Measurements from ENCODE around the gene CRYBB2.

- PRO-cap, 4 experiments = no peak in any of the 4 experiments
- RAMPAGE, long total RNA, 2 experiments = no peak in any of the 2 experiments
- RRBS = no CpG with 5 or more reads among the region's 5 CpGs
Observed at GRCh38 chr22:24950184-24950615, 2.3 kb upstream of the KIAA1671 start.

DNA sequence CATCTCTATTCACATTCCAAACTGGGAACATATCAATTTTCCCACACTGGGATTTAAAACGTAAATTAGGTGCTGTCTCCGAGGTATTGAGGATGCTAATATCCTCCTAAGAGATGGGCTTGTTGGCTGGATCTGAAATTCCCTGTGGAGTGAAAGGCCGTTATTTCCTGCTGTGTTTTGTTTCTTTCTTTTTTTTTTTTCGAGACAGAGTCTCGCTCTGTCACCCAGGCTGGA lies 32.6 kb downstream of the KIAA1671 start:
- PRO-cap, 4 experiments = no peak in any of the 4 experiments
- RAMPAGE, long total RNA, 2 experiments = no peak in any of the 2 experiments
- RRBS = no CpG with 5 or more reads among the region's 5 CpGs

GRCh38 chr22:25058273-25059141 lies 106.0 kb downstream of the KIAA1671 start:
- PRO-cap, 4 experiments = no peak in any of the 4 experiments
- RAMPAGE, long total RNA, 2 experiments = no peak in any of the 2 experiments
- RRBS = no CpG with 5 or more reads among the region's 12 CpGs

DNA sequence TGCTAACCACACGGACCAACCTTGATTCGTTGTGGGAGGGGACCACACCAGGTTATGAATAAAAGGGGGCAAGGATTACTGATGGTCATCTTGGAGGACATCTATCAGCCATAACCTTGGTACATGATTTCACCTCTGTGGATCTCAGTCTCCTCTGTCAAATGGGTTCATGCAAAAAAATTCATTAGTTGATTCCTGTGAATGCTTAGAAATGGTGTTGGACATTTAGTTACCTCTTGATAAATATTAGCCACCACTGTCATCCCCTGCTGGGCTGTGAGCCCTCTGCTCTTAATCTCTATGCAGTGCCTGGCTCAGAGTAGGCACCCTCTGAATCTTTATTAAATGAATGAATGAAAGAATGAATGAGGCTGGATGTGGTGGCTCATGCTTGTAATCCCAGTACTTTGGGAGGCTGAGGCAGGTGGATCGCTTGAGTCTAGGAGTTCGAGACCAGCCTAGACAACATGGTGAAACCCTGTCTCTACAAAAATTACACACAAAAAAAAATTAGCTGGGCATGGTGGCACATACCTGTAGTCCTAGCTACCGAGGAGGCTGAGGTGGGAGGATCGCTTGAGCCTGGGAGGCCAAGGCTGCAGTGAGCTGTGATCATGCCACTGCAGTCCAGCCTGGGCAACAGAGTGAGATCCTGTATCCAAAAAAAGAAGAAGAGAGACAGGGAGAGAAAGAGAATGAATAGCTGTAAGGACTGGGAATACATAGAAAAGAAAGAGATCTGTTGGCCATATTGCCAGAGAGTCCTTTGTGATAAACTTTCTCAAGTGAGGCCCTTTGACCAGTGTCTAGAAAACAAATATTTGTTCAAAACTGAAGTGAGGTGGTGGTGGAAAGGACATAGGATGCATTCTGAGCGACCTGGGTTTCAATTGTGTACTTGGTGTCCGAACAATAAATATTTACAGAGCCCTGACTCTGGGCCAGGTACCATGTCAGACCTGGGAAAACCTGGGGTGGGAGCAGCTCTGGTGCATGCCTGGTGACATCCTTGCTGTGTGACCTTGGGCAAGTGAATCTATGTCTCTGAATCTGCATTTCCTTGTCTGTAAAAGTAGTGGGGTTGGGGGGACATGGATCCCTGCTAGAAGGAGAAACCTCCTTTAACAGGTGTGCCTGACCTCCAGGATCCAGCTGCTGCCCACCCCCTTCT lies 89.8 kb upstream of the CRYBB3 start:
- PRO-cap, 4 experiments = no peak in any of the 4 experiments
- RAMPAGE, long total RNA, 2 experiments = no peak in any of the 2 experiments
- RRBS = no CpG with 5 or more reads among the region's 8 CpGs

GRCh38 chr22:25112077-25112491 lies 87.6 kb upstream of the CRYBB3 start:
- PRO-cap, 4 experiments = no peak in any of the 4 experiments
- RAMPAGE, long total RNA, 2 experiments = no peak in any of the 2 experiments
- RRBS = no CpG with 5 or more reads among the region's 17 CpGs

GRCh38 chr22:25166979-25167536 lies 32.6 kb upstream of the CRYBB3 start:
- PRO-cap, 4 experiments = no peak in any of the 4 experiments
- RAMPAGE, long total RNA, 2 experiments = no peak in any of the 2 experiments
- RRBS = no CpG with 5 or more reads among the region's 8 CpGs

- PRO-cap, 4 experiments = no peak in any of the 4 experiments
- RAMPAGE, long total RNA, 2 experiments = no peak in any of the 2 experiments
- RRBS = no CpG with 5 or more reads among the region's 8 CpGs
Observed at GRCh38 chr22:25219537-25219891, at the start of gene CRYBB2. Gene CRYBB2, plus strand, starts transcription at chr22:25219639.

DNA sequence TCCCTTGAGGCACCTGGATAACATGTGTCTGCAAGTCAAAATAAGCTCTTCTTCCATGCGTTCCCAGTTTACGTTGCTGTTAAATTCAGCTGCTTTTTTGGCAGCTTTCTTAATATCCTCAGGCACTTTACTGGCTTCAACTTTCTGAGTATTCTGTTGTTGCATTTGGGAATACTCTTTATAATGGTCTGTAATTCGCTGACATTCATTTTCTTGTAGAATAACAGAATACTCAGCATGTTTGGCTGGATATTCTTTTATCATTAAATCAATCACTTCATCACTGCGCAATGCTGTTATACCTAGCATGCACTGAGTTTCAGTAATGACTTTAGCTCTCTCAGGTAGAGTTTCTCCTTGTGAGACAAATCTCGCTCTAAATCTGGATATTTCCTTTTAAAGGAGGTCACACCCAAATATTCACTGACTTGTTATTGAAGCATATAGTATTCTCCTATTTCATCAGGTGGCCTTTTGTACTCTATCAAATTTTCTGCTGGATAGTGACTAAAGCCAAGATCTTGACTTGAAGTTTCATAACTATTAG lies 130.5 kb downstream of the CRYBB2 start:
- PRO-cap, 4 experiments = no peak in any of the 4 experiments
- RAMPAGE, long total RNA, 2 experiments = no peak in any of the 2 experiments
- RRBS = no CpG with 5 or more reads among the region's 5 CpGs

- PRO-cap, 4 experiments = no peak in any of the 4 experiments
- RAMPAGE, long total RNA, 2 experiments = no peak in any of the 2 experiments
- RRBS = no CpG with 5 or more reads among the region's 7 CpGs
Observed at GRCh38 chr22:25357520-25358045, 138.1 kb downstream of the CRYBB2 start.

DNA sequence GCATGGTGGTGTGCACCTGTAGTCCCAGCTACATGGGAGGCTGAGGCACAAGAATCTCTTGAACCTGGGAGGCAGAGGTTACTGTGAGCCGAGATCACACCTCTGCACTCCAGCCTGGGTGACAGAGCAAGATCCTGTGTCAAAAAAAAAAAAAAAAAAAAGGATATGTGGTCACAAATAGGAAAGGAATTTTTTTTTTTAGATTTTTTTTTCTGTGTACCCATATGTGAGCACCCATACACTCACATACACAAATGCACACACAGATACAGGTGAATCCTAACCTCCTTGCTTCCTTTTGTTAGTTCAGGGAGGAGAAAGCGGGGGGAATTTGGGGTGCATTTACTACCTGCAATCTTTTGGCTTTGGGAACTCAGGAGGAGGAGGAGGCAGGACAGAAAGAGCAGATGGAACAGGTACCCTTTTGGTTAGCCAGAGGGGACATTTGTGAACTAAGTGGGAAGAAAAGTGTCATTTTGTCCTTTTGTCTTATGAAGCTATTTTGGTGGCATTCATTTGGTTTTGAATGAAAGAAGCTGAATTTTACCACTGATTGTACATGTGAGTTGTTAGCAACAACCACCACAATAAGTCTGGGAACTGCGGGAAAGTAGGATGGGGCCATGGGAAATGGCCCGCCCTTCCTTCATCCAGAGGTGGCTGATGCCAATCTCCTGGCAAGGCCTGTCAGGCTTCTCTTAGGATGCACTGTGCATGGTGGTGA lies 92.9 kb upstream of the GRK3 start:
- PRO-cap, 4 experiments = no peak in any of the 4 experiments
- RAMPAGE, long total RNA, 2 experiments = no peak in any of the 2 experiments
- RRBS = no CpG with 5 or more reads among the region's 4 CpGs

GRCh38 chr22:25565348-25565815 lies 907 bp downstream of the GRK3 start:
- PRO-cap, 4 experiments = no peak in any of the 4 experiments
- RAMPAGE, long total RNA, 2 experiments = no peak in any of the 2 experiments
- RRBS = no CpG with 5 or more reads among the region's 20 CpGs

DNA sequence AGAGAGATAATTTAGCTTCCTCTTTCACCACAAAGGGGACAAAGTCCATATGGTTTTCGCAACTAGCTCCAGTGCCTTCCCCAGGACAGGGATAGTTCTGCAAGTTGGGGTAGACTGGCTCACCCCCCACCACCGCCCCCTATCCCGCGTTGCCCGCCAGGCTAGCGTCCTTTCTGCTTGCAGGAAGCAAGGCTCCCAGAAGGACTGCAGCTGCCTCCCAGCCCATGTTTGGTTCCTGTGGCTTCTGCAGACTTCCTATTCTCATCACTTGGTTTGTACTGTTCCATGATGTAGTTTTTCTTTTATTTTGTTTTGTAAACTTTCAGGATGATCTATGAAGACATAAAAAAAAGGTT lies 75.6 kb upstream of the MYO18B start:
- PRO-cap, 4 experiments = no peak in any of the 4 experiments
- RAMPAGE, long total RNA, 2 experiments = no peak in any of the 2 experiments
- RRBS = no CpG with 5 or more reads among the region's 6 CpGs

DNA sequence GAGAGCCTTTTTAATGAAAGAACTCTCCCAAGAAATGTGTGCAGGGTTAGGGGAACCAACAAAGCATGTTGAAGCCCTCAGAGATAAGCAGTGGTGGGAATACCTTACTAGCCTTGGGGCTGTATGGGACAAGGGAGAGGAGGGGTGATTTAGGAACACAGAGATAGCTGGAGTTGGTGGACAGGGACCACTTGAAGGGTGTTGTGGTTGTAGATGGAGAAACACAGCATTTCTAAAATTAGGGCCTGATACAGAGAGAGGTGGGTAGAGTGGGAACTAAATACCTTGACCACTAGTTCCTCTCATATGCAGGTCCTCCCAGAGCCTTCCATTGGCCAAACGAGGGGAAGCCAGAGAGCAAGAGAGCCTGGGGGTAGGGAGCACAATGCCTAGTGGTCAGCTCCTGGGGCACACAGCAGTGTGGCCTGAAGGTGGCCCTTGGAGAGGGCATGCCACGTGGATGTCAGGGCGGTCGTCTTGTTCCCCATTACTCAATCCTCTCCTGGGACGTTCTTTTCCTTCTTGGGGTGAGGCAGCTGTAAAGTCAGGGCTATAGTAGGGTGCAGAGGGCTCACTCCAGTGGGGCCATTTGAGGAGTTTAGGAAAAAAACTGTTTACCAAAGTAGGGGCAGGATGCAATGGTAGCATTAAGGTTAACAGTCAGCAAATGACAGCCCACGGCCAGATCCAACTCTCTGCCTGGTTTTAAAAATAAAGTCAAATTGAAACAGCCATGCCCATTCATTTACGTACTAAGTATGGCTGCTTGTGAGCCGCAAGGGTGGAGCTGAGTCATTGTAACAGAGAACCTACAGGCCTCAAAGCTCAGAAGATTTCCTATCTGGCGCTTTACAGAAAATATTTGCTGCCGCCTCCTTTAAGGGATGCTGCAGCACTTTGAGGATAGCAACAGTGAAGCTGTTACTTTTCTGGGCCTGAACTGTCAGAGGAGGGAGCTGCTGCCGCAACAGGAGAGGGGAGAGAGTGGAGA lies 7.5 kb downstream of the MYO18B start:
- PRO-cap, 4 experiments = no peak in any of the 4 experiments
- RAMPAGE, long total RNA, 2 experiments = no peak in any of the 2 experiments
- RRBS = no CpG with 5 or more reads among the region's 11 CpGs

- PRO-cap, 4 experiments = peak in 4 of 4 experiments; most common plus-strand start chr22:25755043 (in 1); most common minus-strand start chr22:25754958 (in 4)
- RAMPAGE, long total RNA, 2 experiments = no peak in any of the 2 experiments
- RRBS = no CpG with 5 or more reads among the region's 26 CpGs
Observed at GRCh38 chr22:25754491-25755253, 12.7 kb downstream of the MYO18B start.

- PRO-cap, 4 experiments = no peak in any of the 4 experiments
- RAMPAGE, long total RNA, 2 experiments = no peak in any of the 2 experiments
- RRBS = no CpG with 5 or more reads among the region's 6 CpGs
Observed at GRCh38 chr22:25844200-25844570, 102.2 kb downstream of the MYO18B start.

GRCh38 chr22:26528338-26528879 lies 16.1 kb upstream of the TFIP11 start:
- PRO-cap, 4 experiments = no peak in any of the 4 experiments
- RAMPAGE, long total RNA, 2 experiments = no peak in any of the 2 experiments
- RRBS = no CpG with 5 or more reads among the region's 14 CpGs

GRCh38 chr22:26534105-26534870 lies 22.0 kb upstream of the TFIP11 start:
- PRO-cap, 4 experiments = no peak in any of the 4 experiments
- RAMPAGE, long total RNA, 2 experiments = no peak in any of the 2 experiments
- RRBS = no CpG with 5 or more reads among the region's 8 CpGs

- PRO-cap, 4 experiments = no peak in any of the 4 experiments
- RAMPAGE, long total RNA, 2 experiments = no peak in any of the 2 experiments
- RRBS = no CpG with 5 or more reads among the region's 11 CpGs
Observed at GRCh38 chr22:26548822-26549474, 36.7 kb upstream of the TFIP11 start.

GRCh38 chr22:26610216-26610729 lies 7.6 kb downstream of the CRYBB1 start:
- PRO-cap, 4 experiments = no peak in any of the 4 experiments
- RAMPAGE, long total RNA, 2 experiments = no peak in any of the 2 experiments
- RRBS = 62% methylated on average over 2 of the region's 10 CpGs

DNA sequence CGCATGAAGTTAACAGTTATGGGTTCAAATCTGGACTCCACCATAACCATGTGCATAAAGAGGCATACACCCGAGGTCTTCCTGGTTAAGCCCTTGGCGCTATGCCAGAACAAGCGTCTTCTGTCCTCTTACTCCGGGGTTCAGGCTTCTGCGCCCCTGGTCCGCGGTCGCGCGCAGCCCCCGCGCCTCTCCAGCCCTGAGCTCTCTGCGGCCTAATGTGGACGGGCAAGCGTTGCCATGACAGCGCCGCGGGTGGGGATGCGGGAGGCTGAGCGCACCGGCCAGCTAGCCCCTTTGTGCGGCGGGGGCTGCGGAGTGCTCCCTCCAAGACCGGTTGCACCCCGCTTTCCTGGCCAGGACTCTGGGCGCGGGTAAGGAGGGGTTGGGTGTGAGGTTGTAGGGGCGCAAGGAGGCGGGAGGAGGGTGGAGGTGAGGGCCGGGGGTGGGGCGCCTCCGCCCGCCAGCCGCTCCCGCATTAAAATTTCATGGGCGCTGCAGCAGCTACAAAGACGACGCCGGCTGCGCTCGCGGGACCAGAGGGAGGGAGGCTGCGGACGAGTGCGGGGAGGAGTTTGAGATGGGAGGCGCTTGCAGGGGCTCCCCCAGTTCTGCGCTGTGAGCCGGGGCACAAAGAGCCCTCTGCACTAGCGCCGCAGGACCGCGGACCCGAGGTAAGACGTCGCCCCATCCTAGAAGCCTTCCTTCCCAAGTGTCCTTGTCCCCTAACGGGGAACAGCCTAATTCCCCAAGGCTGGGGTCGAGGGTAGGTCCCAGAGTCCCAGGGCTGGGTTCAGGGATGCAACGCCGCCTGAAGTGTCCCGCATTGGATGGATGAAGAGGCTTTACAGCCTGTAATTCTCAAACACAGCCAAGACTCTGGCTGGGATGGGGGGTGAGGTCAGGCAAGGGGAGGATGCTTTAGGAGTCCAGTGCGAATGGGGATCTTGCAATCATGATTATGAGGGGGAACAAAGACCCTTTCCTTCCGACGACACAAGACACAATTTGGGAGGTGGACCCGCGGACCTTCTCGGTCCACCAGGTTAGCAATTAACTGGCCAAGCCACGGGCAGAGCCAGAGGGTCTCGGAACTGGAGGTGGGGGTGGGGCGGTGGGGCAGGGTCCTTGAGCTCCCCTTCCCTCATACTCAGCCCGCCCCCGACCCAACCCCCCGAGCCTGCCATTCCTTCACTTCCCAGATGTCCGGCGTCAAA lies 35.6 kb downstream of the CRYBA4 start:
- PRO-cap, 4 experiments = peak in 2 of 4 experiments; most common plus-strand start position 605 of the sequence (in 2); most common minus-strand start position 511 of the sequence (in 1)
- RAMPAGE, long total RNA, 2 experiments = no peak in any of the 2 experiments
- RRBS = 3% methylated on average over 21 of the region's 76 CpGs

Measured in uterus (tissue), 7 donors.